Measurements from ENCODE around the gene BANP.

GRCh38 chr16:87390902-87392214 lies 778 bp upstream of the MAP1LC3B start:
- RRBS: 2% methylated on average over 31 of the region's 87 CpGs

- RRBS: no CpG with 5 or more reads among the region's 12 CpGs
These were observed 23.2 kb downstream of the MAP1LC3B start for GRCh38 chr16:87415274-87415894.

DNA sequence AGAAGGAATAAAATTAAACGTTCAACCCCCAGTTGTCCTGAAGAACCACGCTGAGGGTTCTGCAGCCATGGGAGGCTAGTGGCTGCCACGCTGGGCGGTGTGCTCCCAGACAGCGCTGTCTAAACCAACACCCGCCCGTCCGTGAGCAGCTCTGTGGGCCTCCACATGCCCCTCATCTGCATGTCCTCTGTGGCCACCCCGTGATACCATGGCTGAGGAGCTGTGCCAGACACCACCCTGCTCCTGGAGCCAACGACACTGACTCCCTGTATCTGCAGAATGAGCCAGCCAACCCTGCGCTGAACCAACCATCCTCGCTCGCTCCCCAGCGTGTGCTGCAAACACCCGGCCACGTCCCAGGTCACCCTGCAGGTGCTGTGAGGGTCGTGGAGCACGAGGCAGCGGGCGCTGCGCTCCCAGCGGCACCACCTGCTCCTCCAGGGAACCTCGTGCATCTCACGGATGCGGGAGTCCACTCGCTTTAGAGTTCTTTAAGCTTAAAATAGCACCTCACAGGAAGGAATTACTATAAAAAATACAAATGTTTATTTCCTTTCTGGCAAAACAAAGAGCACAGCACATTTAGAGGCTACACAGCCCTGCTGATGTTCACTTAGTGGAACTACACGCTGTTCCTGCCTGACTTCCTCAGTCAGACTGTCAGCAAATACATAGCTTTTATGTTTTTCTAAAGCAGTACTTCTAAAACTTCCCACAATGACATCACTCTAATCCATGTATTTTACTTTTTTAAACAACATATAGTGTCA lies 43.3 kb downstream of the MAP1LC3B start:
- RRBS: no CpG with 5 or more reads among the region's 27 CpGs

- RRBS: no CpG with 5 or more reads among the region's 18 CpGs
These were observed 44.1 kb downstream of the MAP1LC3B start for GRCh38 chr16:87436034-87436796.

DNA sequence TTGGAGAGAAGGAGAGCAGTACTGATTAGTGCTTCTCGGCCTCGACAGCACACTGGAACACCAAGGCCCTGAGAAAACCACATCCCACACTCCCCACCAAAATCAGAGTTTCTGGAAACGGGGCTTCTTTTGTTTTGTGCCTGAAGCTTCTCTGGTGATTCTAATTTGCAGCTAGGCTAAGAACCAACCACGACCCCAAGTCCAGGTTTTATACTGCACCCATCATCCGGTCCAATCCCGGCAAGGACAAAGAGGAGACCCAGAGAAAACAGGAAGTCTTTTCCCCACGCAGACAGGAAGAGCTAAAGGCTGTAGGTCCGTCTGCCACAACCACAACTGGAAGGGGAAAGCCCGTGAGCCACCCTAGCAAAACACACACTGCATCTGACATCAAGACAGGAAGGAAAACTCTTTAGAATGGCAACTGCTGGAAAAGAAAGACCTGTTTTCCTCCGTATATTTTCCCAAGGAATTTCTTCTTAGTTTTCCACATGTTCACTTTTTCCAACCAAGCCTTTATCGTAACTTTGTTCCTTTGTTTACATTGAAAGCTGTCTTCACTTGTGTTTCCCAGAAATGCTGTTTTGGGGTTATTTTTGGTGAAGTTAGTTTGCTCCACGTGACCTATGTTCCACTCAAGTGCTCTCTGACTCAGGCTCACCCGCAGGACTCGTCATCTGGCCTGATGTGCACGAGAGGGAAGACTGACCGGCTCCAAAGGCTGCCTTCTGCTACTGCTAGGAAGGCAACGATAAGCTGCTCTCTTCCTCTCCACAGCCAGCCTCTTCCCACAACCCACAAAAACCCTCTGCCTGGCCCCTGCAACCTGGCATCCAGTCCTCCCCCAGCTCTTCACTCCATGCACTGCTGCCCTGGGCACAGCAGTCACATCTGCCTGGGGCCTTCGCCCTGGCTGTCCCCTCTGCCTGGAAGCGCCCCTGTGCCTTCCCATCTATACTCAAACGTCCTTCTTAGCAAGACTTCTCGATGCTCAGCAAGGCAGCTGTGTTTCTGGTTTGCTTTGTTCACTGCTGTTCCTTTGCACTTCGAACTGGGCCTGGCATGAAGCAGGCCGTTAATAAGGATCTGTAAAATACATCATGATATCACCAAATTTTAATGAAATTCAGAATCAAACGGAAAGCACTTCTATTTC lies 28.2 kb downstream of the ZCCHC14 start:
- RRBS: no CpG with 5 or more reads among the region's 24 CpGs

GRCh38 chr16:87465368-87465886 lies 27.4 kb downstream of the ZCCHC14 start:
- RRBS: no CpG with 5 or more reads among the region's 7 CpGs

- RRBS: no CpG with 5 or more reads among the region's 27 CpGs
These were observed 47.5 kb upstream of the JPH3 start for GRCh38 chr16:87554584-87555499.

DNA sequence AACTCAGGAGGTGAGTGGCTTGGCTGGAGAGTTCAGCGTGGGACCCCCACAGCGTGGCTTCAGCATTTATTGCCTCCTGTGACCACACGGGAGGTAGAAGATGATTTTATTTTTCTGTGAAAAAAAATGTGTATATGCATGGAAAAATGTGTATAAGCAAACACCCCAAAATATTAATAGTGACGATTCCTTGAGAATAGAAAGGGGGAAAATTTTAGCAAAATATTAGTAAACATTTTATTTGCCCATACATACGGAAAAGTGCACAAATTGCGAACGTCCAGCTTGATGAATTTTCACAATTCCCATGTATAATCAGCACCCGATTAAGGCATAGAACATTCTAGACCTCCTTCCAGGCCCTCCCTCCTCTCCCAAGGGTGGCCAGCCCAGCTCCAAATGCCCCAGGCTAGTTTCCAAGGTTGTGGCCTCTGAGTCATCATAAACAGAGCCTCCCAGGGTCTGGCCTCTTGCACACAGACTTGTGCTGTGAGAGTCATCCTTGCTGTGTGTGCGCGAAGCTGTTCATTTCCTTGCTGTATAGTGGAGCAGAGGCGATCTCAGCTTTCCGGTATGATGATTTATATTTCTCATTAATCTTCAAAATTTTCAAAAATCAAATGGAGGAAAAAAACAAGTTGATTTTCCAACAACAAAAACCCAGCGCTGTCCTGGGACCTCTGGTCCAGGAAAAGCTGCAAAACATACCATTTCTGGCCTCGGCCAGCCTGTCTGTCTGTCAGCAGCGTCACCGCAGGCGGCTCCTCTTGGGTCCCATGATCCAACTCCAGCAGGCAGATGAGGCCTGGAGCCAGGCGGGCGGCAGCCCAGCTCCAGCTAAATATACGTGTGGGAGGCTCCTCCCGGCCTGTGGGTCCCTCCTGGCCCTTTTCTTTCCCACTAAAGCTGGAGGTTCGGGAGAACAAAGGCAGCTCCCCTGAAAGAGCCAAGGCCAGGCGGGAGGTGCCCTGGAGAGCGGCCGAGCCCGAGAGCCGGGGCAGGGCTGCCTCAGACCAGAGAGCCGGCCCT lies 20.4 kb upstream of the JPH3 start:
- RRBS: no CpG with 5 or more reads among the region's 28 CpGs

GRCh38 chr16:87636112-87636627 lies 33.9 kb downstream of the JPH3 start:
- RRBS: no CpG with 5 or more reads among the region's 27 CpGs

- RRBS: 58% methylated on average over 2 of the region's 34 CpGs
These were observed 60.9 kb downstream of the KLHDC4 start for GRCh38 chr16:87704763-87705334.

DNA sequence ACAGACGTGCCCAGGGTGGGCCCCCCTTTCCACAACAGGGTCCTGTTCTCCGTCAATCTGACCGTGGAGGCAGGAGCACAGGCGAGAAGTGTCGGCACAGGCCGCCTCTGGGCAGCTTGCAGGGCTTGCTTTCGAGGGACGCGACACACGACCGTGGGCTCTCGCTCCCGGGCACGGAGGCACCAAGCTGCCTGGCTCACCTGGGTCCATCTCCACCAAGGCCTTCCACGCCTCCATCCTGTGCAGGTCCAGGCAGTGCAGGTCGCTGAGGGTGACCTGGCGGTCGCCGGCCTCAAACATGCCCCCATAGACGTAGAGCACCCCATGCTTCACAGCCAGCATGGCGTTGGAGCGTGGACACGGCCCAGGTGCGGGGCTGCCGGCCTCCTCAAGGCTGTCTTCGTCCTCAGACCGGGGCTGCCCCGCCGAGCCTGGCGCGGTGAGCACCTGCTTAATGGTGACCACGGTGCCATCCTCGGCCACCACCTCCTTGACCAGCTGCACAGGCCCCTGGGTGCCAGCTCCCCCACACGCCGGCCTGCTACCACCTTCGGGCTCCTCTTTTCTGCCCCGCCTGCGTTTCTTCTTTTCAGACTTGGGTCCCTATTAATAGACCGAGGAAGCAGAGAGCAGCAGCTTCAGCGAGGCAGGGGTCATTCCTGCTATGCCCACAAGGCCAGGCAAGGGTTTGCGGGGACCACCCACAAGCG lies 56.6 kb downstream of the KLHDC4 start:
- RRBS: no CpG with 5 or more reads among the region's 42 CpGs

GRCh38 chr16:87812253-87812720 lies 46.5 kb upstream of the KLHDC4 start:
- RRBS: no CpG with 5 or more reads among the region's 10 CpGs

DNA sequence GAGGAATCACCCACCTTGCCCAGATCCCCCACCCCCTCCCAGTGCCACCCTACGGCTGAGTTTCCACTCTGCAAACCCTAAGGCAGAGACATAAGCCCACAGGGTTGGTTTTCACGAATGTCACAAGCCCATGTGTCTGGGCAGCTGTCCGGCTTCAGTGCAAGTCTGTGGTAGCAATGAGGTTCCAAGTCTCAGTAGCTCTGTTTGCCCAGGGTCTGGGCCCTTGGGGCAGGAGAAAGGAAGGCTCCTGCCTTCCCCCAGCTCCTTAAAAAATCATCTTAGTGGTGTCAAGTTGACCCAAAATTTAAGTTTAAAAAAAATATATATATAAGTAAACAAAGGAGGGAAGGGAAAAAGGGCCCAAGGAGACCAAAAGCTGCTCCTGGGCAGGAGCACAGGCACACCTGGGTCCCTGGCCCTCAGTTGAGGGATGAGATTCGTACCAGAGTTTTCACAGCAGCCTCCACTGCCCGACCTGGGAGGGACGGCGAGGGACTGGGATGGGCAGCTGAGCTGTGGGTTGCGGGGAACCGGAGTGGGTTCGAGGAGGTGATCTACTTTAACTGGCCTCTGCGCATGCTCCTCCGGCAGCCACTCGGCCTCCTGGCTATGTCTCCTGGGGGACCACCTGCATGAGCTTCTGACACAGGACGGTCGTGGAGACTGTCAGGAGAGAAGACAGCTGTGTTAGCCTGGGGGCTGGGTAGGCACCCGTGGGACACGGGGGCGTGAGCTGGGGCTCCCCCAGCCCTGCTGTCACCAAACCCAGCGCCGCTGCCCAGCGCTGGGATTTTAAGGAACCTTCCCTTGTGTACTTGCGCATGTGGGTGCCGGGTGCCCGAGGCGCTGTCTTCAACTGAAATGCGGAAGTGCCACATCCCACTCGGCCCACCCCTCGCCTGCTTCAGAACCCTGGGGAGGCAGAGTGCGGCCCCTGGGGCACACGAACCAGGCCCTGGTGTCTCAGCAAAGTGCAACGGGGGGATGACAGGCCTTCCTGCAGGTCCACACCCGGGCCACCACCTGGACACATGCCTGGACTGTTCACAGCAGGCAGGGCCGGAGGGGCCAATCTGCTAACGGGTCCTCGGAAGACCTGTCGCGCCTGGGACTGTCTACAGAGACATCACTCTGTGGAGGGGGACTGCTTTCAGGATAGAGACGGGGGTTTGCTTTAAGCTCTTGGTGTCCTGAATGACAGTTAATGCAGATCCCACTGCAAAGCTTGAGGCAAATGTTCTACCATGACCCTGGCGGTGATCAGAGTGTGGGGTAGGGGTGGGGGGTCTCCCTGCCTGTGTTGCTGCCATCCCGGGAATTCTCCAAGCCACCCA lies 36.5 kb downstream of the SLC7A5 start:
- RRBS: 95% methylated on average over 3 of the region's 40 CpGs

DNA sequence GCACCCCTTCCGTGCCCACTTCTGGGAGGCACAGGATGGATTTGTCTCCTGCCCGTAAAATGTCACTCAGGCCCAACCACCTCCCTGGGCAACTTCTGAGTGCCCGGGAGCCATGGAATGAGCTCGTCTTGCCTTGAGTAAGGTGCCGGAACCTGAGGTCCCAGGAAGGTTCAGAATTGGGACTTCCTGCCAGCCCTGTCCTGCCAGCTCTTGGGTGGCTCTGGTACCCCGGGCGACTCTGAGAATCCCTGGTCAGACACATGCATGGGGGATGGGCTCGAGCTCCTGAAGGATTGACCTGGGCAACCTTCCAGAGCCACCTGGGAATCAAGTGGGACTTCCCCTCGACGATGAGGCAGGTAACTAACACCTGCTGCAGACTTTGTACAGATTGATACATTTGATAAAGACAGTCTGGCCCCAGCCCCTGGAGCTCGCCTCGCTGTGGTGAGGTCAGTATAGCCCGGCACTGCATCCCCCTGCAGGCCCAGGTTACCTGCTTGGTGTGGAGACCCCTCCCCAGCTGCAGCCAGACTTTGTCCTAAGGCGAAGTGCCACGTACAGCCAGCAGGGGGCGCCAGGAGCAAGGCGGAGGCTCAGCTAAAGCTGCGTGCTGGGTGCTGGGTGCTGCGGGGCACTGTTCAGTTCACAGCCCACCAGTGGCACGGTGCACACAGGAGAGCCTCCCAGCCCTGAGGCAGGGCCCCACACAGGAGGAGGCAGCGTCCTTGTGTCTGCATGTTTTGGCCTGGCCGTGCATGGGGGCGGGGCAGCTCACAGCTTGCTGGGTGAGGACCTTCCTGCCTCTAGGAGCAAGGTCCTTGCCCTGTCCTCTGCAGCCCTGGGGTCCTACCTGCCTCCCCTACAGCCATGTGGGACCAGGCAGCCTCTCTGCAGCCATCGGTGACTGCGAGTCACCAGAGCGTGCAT lies 19.5 kb downstream of the SLC7A5 start:
- RRBS: 97% methylated on average over 2 of the region's 26 CpGs

DNA sequence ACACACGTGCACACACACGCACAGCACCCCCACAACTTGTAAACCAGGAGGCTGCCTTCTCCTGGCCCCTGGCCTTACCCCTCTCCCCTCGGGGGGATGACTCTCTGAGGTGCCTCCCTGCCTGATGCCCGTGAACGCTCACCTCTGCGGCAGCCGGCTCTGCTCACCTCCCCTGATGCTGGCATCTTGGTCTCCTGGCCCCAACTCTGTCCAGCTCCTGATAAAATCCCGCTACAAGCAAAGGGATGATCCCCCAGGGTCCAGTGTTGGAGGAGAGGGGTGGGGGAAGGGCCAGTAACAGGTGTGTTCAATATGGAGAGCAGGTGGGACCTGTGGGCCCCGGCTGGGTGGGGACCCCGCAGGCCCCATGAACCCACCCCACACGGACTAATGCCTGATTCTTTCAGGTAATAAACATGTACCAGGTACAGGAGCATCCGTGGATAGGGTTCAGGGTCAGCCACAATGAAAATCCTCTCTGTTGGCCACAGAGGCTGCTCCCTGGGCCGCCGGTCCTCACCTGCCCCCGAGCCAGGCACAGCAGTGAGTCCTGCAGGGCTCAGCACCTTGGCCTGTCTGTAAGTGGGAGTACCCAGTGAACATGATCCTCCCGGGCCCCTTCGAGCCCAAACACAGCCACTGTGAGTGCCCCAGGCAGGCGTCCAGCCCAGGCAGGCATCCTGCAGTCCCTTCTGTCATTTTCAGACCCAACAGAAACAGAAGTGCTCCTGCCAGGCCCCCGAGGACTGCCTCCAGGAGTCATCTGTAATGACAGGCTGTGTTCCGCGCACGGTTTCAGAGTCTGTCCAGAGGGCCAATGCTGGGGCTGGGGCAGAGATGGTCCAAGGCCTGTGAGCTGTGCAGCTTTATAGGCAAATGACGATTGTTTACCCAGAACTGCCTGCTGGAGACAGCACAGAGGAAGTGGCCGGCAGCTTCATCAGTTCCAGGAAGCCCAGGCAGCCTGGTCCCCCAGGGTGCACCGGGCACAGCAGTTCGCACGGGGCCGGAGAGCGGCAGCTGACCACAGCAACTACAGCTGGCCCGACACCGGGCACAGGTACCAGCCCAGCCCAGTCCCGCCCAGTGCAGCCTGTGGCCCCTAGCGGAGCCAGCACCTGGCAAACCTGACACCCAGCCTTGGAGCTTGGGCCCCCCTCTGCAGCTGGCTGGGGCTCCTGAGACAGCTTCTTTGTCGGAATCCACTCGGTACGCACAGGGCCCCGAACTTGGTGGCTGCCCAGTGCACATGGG lies 13.4 kb downstream of the SLC7A5 start:
- RRBS: 71% methylated on average over 6 of the region's 37 CpGs

DNA sequence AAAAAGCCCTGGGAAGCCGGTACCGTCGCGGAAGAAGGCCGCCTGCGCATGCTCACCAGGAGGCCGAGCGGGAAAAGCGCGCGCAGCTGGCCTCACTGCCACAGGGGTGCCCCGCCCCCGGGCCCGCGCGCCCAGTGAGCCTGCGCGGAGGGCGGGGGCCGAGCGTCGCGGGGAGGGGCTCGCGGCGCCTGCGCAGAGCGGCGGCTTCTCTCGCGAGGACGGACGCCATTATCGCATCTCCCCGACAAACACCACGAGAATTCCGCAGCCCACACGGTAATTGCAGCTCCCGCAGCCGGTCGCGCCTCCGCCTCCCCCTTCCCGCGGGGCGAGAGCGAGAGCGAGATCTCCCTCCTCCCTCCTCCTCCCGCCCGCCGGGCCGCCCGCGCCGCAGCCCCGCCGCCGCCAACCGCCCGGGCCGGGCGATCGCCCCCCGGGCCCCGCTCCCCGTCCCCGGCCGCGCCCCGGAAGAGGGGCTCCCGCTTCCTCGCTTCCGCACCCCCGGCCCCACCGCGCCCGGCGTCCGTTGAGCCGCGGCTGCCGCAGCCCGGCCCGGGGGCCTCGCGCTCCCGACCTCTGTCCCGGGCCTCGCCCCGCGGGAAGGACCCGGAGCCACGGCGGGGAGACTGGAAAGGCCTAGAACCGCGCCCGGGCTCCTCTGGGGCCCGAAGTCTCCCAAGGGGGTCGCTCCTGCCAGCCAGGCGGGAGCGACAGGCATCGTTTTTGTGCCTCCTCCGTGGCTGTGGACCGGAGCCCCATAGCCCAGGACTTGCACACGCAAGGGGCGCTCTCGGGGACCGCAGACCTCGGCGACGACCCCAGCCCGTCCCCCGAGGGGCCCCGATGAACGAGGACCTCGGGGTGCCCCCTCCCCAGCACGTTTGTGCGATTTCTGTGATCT lies at the start of gene BANP:
Gene BANP, plus strand, starts transcription at position 195 of the 901 bp plus-strand sequence.
- RRBS: 2% methylated on average over 35 of the region's 118 CpGs

DNA sequence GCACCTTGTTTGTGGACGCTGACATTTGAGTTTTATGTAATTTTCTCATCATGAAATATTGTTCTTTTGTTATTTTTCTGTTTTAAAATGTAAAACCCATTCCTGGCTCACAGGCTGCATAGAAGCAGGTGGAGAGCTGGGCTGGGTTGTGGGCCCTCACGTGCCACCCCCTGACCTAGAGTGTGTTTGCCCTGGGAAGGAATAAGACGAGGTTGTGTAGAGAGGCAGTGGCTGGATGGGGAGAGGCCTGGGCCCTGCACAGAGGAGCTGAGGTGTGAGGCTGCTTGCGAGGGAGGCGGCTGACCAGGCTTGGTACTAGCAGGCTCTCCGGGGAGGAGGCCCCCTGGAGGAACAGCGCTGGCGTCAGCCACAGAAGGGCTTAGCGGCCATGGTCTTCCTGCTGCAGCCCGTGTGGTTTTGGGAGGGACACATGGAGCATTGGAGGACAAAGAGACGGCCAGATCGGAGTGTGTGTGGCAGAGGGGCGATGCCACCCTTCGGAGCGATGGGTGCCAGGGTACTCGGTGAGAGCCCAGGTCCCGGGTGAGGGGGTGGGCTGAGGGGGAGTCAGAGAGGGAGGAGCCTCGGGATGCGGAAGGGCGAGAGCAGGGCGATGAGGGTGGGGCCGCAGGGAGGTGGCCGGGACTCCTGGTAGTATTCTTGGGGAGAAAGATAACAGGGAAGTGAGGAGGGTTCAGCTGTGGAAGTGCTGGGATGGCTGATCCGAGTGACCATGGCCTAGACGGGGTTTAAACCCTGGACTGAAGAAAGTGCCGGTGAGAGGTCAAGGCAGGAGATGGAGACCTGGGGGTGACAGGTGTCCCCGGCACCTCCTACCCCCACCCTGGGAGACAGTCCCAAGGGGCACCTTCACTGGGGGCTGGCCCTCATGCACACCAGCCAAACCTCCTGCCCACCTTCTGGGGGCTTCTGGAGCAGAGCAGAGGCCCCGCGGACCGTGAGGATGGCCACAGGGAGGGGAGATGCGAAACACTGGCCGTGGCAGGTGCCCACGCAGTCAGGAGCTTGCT lies 8.3 kb downstream of the BANP start:
- RRBS: no CpG with 5 or more reads among the region's 33 CpGs

DNA sequence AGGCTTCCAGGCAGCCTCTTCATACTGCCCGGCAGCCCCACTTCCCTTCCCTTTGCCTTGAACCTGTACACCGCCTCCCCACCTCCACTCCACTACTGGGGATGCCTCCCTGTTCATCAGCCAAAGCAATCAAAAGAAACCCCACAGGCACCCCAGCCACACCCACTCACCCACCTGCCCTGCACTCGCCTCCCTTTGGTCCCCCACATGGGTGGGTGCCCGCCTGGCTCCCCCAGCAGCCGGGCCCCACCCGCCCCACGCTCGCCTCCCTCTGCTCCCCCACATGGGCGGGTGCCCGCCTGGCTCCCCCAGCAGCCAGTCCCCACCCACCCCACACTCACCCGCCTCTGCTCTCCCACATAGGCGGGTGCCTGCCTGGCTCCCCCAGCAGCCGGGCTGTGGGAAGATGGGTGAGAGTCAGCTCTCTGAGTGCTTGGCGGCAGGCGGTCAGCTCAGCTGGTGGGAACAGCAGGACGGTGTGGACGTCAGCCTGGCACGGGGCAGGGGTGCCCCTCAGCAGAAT lies 135.5 kb downstream of the BANP start:
- RRBS: no CpG with 5 or more reads among the region's 18 CpGs

DNA sequence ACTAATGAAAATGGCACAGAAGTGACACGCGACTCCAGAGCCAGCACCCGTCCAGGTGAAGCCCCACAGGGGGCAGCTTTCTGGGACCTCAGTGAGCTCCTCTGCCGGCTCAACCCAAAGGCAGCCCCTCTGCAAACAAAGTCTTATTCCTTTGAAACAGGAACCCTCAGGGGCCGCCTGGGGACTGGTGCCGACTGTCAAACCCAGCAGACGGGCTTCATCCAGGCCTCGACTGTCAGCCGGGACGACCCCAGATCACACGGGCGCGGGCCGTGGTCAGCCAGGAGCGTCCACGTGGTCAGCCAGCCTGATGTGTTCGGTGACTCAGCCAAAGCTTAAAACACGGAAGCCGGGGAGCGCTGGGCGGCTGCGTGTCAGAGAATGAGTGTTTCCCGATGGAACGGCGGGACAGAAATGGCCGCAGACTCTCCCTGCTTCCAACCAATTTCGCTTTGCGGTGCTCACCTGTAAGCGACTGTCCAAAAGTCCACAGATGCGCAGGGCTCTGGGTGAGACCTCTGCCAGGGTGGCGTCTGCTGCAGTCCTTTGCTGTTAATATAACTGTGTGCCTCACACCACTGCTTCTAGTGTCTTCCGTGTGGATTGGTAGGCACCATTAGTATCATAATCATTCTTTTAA lies 199.9 kb downstream of the BANP start:
- RRBS: no CpG with 5 or more reads among the region's 32 CpGs

DNA sequence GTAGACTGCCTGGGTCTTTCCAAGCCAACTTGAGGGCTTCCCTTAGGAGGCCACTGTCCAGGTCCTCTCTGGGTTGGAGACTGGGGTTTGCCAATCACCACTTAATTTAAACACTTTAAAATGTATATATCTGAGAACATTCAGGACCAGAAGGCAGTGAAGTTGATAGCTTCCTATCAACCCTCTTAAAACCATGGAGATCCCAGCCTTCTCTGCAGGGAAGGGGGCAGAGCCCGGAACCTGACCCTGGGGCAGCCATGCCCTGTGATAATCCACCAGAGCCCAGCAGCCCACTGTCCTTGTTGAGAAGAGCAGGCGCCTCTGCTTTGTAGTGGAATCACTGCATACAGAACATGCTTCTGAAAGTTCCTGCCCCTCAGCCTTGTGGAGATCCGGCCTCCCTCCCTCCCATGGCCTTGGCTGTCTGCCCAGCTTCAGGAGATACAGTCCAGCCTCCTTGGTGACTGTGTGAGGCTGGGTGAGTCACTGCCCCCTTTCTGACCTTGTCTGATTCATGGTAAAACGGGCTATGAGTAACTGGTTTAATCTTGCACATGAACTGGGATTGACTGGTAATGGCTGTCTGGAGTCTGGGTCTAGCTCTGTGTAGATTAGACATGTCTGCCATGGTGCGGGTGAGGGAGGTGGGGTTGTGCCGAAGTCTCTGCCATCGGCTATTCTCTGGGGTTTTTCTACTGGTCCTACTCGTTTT lies 144.1 kb upstream of the ZNF469 start:
- RRBS: no CpG with 5 or more reads among the region's 8 CpGs

Data from amniotic epithelial cell (primary cell).